Parotid gland (tissue), 1 donor: Measurements from ENCODE around the gene CCNT1.

GRCh38 chr12:47068434-47069141 is 10.8 kb upstream of the PCED1B start:
- PRO-cap, result no peak

DNA sequence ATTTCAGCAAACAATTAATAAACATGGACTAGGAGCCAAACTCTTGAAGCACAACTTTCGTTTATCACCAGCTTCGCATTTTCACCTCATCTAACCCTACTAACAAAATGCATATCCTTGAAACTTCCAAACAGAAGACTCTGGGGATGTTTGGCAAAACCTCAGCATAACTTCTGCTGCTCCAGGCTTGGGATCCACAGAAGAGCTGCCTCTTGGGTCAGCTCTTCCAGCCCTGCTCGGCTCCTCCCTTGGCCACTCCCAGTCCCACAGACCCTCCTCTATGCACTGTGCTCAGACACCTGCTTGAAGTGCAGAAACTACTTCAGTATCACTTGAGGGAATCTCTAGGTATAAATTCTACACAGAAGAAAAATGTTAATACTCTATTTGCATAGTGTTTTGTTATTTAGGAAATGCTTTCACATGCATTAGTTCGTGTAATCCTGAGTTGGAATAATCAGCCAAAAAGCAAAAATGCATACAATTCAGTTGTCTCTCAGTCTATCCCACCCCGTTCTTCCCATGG is 110.0 kb upstream of the AMIGO2 start:
- PRO-cap, result no peak

DNA sequence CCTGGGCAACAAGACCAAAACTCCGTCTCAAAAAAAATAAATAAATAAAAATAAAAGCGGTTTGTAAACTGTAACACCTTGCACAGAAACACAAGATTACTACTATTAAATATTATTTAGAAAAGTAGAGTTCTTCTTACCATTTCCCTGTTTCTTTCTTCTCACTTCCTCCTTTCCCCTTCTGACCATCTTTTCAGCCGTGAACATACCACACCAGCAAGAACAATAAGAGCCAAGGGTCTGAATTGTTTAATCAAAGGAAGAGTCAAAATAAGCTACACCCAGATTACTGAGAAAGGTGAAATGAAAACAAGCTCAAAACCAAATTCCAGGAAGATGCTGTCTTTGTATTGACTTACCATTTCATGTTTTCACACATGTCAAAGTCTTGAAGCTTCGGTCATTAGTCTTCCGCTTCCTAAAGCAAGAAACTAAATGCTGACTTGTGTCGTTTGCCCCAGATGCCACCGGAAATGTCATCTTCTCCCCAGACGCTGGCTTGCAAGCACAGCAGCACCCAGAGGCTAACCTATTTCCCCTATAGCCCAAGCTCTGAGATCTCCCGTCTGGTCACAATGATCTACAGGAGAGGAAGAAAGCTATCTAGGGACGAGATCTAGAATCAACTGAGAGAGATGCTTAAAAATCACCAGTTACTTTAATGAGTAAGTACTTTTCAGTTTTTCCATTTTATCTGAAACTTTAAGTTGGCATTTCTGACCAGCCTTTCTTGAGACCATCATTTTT is 136.4 kb upstream of the AMIGO2 start:
- PRO-cap, result no peak

DNA sequence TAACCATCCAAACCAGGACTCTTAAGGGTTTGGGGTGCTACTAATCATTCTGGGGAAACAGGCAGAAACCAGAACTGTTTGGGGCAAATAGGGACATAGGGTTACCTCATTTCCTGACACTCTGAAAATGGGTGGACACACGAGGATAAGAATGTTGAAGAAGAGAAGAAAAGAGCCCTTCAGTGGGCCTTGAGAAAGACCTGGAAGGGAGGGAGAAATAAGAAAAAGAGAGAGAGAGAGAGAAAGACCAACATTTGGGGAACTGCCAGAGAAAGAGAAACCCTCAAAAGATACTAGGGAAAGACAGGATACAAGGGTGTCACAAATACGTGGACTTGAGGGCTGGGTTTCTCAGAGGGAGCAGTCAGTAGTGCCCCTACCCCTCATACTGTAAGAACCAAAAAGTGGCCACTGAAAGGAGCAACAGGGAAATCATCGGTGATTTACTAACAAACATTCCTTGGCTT is 143.2 kb upstream of the AMIGO2 start:
- PRO-cap, result no peak

- PRO-cap, result no peak
Measured at GRCh38 chr12:47306882-47307229, 227.1 kb upstream of the AMIGO2 start.

GRCh38 chr12:47307638-47308009 is 227.9 kb upstream of the AMIGO2 start:
- PRO-cap, result no peak

- PRO-cap, result no peak
Measured at GRCh38 chr12:47757816-47758062, 941 bp downstream of the RAPGEF3 start.

DNA sequence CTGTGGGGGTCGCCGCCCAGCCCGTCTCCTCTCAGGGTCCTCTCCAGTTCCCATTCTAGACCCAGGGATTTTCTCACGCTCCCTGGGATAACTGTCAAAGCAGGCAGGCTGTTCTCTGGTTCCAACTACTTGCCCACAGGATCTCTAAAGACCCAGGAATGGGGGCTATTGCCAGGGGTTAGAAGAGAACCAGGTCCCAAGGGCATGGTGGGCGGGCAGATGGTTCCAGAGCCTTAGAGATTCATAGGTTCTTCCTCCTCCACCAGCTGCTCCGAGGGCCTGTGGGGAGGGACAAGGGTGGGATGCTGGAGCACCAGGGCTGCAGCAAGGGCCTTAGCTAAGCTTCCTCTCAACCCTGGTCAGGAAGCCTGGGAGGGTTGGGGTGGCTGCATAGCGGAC is 10.6 kb downstream of the SLC48A1 start:
- PRO-cap, result no peak

GRCh38 chr12:47795177-47796026 is 22.4 kb downstream of the SLC48A1 start:
- PRO-cap, result no peak

GRCh38 chr12:47810202-47810430 is 9.6 kb downstream of the HDAC7 start:
- PRO-cap, result no peak

- PRO-cap, result no peak
Measured at GRCh38 chr12:47819524-47819630, 326 bp downstream of the HDAC7 start.

DNA sequence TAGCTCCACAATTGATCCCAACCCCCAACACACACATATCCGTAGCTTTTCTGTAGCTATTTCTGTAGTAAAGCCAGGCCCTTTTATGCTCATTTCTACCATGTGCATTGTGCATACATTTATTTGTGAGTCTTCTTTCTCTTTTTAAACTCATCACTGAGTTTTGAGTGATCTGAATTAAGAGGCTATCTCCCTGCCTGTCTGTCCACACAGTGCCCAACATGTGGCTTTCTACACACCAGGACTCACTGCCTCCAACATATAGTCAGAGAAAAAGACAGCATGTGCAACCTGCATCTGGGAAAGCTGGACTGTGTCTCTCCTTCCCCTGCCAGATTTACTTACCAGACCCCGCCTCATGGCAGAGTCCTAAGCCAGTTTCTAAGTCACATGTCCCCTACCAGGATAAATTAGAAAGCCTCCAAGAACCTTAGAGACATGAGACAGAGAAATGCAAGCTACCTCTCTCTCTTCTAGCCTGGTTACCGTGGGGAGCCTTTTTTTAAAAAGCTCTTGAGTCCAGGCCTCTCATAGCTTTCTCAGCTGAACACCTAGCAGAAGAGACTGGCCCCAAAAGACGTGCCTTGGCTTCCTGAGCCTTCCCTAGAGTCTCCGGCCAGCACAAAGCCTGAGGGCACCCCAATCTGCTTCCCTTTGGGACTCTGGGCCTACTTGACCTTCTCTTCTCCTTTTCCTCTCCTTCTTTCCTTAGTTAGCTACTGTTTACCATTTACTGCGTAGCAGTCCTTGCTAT is 2.7 kb upstream of the HDAC7 start:
- PRO-cap, result no peak

DNA sequence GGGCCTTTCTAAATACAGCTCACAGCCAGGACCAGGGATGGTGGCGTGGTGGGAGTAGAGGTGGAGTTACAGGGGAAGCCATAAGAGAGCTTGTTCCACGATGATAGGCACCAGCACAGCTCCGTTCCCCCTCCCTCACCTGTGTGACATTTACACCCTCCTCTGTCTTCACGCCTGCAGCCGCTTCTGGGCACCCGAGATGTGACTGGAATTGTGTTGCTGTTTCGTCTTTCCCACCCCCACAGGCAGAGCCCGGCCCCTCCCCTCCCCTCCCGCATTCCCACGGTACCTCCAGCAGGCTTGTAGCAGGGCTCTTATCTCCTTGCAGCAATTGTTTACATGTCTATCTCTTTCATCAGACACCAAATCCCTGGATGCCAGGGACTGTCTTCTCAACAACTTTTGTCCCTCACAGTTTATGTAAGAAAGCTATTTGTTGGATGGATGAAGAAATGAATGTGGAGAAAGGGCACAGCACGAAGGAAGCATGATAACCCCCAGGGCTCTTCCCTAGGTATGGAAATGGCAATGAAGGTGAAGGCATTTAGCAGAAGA is 31.0 kb upstream of the HDAC7 start:
- PRO-cap, result no peak

- PRO-cap, result no peak
Measured at GRCh38 chr12:47858665-47859350, 39.1 kb upstream of the HDAC7 start.

DNA sequence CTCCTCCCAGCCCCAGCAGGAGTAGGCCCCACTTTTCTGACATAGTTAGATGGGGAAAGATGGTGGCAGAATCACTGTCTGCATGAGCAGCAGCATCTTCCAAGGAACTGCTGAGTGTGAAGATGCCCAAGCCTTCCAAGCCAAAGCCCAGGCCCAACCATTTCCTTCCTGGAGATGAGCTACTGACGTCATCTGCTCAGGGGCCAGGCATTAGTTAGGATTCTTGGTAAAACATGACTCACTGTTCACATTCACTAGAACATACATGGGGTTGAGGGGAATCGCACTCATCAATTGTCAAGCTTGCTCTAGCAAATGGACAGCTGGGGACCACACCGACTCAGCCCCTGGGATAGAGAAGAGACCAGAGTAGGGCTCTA is 37.2 kb downstream of the VDR start:
- PRO-cap, result no peak

DNA sequence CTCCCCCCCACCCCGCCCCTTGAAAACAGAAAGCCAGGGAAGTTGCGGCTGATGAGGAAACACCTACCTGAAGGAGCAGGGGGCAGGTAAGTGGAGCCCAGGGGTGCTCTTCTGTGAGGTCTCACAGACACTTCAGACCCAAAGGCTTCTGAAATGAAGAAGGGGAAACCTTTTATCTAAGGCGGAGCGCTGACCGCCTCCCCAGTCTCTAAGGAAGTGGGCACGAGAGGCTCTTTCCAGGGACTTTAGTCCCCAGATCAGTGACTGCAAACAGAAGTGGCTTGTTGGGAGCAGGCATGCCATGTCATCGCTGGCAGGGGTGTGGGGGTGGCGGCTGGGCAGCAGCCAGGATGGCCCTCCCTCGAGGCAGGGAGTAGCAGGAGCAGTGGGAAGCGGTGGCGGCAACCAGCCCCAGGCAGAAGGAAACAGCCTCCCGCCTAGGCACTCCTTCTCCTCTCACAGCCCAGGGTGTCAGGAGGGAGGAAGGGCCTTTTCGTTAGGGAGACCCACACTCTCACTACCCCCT is 22.1 kb downstream of the VDR start:
- PRO-cap, result no peak

GRCh38 chr12:47894369-47895134 is 10.2 kb downstream of the VDR start:
- PRO-cap, result no peak

GRCh38 chr12:47943523-47944075 is 19.8 kb upstream of the TMEM106C start:
- PRO-cap, result no peak

- PRO-cap, result no peak
Measured at GRCh38 chr12:48328981-48329734, 378 bp downstream of the H1-7 start.

GRCh38 chr12:48716041-48717311 is at the start of gene CCNT1:
CCNT1 (minus strand) TSS chr12:48716707.
- PRO-cap, result bidirectional peak, plus-strand start at chr12:48717053, minus-strand start at chr12:48716730; unidirectional peak, plus-strand start at chr12:48717119